Frontal cortex (tissue), 2 donors: ENCODE data around the genes RPS6KA5 and CCDC88C.

GRCh38 chr14:90292273-90292714 is 35.9 kb downstream of the PSMC1 start:
- RAMPAGE, long total RNA, result no peak

DNA sequence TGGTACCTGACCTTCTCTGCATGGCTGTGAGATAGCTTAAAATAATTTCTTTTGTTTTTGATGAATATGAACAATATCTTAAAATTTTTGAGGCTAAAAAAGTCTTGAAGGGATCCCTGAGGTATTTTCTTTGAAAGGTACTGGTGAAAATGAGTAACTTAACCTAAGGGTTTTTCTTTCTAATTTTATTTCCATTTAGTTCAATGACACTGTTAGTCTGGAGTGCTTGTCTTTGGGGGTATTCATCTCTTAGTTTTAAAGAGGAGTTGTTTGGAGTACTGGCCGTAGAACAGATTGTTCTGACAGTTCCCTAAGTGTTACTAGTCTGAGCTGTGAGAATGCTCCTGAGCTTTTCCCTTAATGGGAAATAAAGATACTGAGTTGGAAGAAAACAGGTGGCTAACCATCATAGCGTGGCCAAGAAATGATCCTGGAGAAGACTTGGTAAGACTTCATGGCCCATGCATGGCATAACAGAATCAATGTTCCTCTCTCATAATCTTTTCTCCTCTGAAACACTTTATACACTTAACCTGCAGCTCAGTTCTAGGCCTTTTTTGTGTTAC is 6.1 kb downstream of the CALM1 start:
- RAMPAGE, long total RNA, result no peak

DNA sequence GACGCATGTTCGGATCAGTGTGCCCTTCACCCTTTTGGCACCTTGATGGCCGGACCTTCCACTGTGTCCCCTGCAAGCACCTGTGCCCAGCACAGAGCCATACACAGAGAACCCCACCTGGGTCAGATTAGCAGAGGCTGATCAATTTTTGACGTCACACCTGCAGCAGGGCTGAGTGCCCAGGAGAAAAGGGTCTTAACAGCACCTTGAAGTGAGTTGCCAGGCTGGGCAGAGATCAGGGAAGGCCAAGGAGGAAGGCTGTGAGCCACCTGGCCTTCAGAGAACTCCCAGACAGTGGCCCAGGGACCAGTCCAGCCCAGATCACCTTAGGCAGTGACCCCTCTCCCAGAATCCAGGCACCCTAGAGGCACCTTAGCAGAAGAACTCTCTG is 114.5 kb downstream of the CALM1 start:
- RAMPAGE, long total RNA, result no peak

DNA sequence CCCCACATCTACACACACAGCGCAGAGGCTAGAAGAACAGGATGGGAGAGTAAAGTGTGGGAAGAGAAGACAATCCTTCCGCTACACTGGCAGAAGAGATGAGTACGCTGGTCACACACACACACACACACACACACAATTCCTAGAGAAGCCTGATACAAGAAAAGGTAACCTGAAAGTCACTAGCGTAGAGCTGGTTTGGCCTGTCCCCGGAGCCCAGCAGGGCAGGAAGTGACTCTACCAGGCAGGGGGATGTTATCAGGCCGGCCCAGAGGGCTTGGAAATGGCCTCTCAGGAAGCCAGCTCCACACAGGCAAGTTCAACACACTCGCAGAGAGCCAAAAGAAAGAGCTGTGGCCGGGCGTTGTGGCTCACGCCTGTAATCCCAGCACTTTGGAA is 12.5 kb downstream of the TTC7B start:
- RAMPAGE, long total RNA, result no peak

DNA sequence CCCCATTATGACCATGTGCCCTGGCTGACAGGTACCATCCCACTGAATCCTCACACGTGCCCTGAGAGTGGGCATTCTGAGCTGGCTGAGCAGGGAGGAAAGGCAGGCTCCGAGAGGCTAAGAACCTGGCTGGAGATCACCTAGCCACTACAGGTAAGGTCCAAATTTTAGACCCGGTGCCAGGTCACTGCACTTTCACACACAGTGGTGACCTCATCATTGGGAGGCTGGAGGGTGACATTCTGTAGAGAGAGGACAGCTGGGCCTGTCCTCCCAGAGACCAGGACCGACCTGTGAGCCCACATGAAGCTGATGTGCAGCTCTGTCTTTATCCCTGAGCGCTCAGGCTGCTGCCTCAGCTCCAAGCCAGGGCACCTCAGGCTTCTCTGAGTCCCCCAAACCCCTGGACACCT is 4.2 kb downstream of the TTC7B start:
- RAMPAGE, long total RNA, result no peak

DNA sequence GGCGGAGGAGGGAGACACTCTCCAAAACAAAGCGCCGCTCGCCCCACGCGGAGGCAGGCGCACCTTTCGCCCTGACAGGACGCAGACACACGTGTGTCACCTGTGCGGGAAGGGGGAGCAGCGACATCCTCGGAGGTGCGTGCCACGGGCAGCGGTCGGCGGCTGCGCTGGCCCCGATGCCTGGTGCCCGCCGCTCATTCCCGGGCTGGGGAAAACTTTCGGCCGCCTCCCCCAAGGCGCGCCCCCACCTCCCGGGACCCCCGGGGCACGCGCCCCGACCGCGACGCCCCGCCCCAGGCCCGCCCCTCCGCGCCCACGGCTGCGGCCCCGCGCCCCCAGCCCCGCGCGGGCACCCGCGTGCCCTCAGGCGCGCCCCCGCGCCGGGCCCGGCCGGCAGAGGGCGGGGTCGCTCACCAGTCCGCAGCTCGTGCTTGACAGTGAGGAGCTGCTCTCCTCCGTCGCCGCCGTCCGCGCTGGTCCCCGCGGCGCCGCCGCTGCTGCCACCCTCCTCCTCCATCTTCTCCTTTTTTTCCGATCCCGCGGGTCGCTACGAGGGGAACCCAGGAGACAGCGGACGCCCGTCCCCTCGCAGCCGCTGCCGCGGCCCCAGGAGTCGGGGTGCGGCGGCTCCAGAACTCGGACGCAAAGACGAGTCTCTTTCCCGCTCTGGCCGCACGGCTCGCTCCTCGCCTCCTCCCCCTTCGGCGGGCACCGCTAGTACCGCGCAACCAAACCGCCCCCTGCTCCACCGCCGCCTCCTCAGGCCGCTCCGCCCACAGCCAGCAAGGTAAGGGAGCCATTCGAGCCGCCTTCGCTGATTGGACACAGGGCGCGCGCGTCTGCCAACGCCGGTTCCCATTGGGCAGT is at the start of gene RPS6KA5:
RPS6KA5 (minus strand) TSS at position 724 of the 867 bp plus-strand sequence.
- RAMPAGE, long total RNA, result no peak

GRCh38 chr14:91061040-91061747 is 753 bp upstream of the RPS6KA5 start:
- RAMPAGE, long total RNA, result no peak

DNA sequence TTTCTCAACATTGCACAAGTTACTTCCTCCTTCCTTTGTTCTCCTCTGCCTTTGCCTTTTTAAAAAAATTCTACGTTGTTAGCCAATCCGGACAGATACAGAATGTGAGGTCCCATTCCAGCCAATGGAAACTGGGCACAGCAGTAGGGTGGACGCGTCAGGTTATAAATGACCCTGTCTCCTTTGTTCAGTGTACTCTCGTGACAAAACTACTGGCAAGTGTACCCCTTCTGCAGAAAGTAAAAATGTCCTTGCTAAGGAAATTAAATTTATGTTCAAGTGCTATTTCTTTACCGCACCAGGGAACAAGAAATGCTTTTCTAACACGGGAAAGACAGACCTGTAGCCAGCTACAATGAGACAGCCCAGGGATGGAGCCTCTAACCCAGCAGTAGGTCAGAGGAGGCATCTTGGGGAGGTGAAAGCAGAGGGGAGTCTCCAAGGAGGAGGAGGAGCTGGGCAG is 26.2 kb upstream of the DGLUCY start:
- RAMPAGE, long total RNA, result no peak

DNA sequence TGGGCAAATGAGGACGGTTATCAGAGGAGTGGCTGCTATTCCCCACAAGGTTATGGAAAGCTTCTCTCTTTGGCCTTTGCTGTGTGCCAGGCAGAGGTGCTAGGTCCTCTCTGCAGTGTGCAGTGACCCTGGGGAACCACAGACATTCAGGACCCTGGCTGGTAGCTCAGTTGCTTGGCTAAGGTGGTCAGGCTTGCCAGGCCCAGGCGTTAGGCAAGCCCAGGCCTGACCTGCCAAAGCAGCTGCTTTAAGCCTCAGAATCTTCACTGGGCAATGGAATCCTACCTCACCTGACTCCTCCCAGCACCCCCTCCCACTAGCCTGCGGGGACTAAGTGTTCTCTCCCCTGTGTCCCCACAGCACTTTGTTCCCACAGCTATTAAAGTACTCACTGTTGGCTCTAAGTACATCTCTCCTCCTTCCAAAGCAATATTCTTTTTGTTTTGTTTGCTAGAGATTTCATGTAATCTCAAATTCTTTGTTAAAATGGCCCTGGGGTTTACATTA is 44.2 kb downstream of the DGLUCY start:
- RAMPAGE, long total RNA, result no peak

- RAMPAGE, long total RNA, result no peak
These were observed 19.9 kb downstream of the GPR68 start for GRCh38 chr14:91224591-91224920.

GRCh38 chr14:91324667-91325087 is 80.2 kb upstream of the GPR68 start:
- RAMPAGE, long total RNA, result no peak

DNA sequence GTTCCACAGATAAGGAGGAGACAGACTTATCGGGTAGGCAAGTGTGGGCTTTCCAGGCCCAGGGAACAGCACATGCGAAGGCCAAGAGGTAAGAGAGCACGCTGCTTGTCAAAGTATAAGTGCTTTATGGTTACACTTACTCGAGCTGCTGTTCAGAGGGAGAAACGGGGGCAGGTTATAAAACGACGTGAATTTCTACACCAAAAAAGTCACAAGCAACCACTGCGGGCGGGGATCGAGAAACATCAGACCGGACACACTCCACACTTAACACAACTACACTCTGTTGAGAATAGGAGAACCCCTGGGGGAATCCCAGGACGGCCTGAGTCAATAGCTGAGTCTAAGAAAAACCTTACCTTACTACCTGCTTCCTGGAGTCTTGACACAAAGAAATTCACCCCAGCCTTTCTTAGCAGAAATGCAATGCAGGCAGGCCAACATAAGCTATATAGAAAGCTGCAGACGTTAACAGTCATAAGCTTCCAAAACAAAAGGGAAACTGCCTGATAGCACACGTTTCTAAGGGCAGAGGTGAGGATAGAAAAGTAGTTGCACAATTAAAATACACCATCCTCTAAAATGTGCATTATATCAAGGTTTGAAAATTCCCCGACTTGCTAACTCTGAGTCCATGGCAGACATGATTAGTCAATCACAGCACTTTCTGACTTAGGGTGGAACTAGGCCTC is 68.2 kb downstream of the CCDC88C start:
- RAMPAGE, long total RNA, result no peak

DNA sequence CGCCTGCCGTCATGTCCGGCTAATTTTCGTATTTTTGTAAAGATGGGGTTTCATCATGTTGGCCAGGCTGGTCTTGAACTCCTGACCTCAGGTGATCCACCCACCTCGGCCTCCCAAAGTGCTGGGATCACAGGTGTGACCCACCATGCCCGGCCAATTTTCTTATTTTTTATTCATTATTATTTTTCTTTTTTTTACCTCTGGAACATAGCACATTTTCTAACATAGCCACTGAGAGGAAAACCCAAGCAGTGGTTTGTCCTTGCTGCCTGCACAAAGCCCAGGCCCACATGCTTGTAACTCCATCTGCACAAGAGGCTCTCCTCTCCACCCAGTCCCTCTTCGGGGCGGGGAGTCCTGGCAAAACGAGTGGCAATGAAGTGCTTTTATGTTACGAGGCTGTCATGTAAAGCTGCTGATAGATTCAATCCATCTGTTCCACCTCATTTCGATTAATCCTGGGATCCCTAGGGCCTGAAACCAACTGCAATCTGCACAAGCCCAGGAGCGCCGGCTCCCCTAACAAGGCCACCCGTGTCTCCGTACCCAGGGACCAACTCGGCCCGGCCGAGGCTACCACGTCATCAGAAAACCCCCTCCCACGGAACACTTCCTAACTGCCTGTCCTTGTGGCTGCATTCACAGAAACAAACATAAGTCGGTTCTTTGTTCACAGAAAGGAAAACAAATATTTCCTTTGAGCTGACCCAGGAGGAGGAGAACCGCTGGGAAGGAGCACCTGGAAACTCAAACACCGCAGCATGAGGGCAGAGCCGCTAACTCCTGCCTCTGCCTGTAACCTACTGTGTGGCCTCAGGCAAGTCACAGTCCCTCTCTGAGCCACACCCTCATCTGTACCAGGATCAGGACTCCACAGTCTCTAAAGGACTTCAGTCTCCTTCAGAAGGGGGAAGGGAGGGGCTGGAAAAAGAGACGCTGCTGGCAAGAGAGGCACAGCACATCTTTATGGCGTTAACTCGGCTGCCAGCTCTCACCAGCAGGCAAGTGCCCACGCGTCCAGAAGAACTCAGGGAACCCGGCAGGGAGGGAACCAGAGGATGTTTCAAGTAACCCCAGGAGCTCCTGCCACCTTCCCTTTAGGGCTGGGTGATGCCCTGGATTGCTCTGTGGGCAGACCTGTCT is 47.9 kb downstream of the CCDC88C start:
- RAMPAGE, long total RNA, result no peak

DNA sequence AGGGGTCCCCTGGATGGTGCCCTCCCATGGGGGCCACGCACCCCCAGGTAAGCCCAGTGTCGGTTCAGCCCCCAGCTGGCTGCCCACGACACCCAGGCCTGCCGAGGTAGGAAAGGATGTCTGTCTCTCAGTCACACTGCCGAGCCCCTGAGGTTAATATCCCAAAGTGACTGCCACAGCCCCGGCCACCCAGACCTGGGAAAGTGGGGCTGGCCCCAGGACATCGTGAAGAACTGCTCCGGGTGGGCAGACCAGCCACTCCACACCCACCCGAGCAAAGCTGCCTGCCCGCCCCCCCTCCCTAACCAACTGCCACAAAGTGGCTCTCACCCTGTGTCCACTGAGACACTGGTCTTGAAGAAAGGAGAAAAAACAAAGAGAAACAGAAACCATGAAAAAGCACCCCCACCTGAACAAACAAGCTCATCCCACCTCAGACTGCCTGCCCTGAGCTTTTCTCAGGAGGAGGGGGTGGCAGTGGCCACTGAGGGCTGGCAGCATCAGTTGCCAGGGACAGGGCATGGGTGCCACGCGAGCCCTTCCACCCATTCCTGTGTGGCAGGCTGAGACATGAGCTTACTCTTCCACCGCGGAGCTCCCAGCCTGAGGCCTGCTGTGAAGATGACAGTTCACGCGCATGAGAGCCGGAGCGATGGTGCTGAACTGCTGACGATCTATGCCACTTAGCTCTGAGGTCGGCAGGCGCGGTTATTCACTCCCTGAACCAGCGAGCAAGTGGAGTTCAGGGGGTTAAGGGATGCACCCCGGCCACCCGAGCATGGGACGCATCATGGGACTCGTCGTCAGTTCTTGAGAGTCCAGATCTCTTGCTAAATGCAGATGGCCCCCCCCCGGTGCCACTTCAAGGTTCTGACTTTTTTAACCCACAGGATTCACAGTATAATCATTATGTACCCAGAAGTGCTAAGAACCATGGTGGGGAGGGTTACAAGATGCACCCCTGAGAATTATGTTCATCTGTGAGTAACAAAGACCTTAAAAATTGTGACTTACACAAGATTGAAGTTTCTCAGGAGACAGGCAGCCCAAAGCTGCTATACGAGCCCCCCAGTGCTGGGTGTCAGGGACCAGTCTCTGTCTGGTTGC is 40.6 kb downstream of the CCDC88C start:
- RAMPAGE, long total RNA, result no peak

DNA sequence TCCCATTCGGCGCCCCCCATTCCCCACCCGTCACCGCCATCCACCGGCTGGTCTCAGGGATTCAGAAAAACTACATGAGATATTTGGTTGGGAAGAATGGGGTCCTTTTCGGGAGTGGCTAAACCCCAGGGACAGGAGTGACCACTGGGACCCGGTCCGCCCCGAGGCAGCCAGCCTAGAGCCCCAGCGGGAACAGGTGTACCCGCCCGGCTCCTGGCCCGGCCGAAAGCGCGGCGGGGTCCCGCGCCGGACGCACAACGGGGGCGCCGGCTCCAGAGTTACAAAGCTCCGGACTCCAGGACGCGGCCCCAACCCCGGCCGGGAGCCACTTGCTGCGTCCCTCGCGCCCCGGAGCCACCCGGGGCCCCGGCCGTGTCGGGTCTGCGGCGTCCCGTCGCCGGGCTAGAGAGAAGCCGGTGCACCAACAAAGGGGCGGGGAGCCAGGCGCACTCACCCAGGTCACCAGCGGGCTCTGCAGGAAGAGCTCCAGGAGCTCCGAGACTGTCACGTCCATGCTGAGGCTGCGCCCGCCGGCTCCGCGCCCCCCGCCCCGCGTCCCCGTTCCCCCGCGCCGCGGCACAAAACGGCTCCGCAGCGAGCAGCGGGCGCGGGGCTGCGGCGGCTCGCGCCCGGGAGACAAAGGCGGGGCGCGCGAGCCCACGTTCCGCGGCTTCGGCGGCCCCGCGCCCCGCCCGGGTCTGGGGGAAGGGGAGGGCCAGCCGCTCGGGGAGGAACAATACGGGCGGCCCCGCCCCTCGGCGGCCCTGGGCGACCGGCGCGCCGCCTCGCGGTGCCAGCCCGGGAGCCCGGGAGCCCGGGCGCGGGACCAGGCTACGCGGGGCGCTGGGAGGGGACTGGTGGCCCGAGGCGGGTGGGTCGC is at the start of gene CCDC88C:
CCDC88C (minus strand) TSS at position 644 of the 880 bp plus-strand sequence.
- RAMPAGE, long total RNA, result no peak

DNA sequence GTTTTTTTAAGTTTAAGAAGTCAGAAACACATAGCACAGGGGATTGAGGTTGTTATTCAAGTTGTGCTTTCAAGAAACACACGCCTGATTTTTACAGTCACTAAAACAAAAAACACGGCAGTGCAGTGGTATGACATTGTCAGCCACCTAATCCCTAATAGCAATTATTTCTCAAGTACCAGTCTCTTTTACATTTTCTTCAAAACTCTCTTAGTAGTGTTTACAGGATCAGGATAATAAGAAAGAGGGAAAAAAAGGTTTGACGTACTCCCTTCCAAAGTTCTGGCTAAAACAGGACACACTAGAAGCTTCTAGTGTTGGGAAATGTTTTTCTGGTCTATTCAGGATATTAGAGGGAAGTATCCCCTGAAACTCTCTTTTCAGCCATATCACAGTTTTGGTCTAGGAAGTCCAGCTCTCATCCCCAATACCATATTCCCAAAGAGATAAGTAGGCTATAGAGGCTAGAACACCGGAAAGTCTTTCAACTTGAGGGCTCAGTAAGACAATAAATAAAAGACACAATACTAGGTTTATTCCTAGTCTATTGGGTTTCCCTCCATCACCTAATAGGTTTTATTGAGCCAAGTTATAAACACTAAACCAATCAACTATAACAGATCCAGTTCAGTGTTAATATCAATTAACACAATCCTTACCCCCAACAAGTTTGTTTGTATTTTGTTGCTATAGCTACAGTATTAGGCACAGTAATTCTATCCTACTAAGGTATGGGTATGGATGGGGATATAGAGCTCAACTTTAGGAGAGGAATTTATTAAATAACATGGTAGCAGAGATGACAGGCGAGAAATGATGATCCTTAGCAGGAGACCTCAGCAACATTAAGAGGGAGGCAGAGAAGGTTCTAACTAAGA is 13.6 kb downstream of the PPP4R3A start:
- RAMPAGE, long total RNA, result no peak

DNA sequence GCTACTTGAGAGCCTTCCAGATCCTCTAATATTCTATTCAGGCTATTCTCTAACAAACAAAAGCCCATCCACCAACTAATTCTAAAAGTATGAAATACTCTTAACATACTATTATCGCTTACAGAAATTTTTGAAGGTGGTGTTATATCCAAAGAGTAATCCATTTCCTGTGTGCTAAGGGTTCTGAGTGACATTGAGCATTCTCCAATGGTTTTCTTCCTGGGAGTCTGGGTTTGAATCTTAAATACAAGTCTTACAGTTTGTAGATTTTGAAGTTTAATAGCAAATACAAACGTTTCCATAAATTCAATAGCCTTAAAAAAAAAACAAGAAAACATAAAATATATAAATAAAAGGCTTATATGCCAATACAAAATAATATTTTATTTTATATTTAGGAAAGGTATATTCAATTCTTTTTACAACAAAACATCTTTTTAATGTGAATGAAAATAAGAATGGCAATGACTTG is 60.4 kb upstream of the CATSPERB start:
- RAMPAGE, long total RNA, result no peak

DNA sequence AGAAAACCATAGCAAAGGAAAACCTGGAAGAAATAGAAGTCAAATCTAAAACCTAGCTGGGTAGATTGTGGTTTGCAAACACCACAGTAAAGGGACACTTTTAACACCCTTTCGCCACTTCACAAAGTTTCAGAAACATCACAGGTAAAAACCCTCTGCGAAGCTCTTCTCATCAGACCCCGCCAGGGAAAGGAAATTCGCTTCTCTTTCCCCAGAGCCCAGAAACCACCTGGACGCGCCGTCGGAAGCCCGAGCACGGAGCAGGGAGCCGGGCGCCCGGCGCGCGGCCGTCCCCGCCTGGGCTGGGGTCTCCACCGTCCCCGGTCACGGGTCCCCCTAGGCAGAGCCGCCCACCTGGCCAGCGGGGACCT is 31.7 kb downstream of the TC2N start:
- RAMPAGE, long total RNA, result no peak

GRCh38 chr14:91935107-91935480 is 12.4 kb downstream of the FBLN5 start:
- RAMPAGE, long total RNA, result no peak

GRCh38 chr14:91945907-91946553 is 1.5 kb downstream of the FBLN5 start:
- RAMPAGE, long total RNA, result no peak